ENCODE measurements around a stretch of chr10.

DNA sequence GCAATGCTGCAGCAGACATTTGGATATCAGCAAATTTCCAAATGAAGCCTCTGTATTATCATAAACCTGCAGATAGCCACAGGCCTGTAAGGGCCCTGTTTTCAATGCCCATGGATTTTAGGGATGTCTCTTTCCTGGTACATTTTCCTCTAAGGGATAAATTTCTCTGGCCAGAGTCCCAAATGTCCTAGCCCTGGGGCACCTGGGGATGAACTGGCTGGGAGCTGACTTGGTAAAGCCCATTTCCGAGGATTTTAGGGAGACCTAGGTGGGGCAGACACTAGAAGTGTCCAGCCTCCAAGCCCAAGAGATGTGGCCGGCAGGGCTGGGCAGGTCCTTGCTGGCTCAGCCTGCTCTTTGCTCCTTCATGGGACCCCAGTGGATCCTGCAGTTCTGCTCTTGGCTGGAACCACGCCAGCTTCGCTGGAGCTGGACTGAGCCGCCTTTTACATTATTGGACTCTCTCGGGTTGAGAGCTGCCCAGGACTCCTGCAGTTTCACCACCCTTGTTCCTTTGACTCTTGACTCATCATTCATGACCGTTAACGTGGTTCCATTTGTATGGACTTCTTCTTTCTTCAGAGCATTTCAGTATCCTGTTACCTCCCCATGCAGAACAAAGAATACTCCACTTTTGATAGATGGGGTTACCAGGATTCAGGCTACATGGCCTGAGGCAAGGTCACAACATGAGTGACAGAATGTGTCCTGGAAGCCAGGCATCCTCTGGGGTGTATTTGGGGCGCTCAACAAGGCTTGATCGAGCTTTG lies 5.7 kb downstream of the PPIF start:
- PRO-cap, result no peak

DNA sequence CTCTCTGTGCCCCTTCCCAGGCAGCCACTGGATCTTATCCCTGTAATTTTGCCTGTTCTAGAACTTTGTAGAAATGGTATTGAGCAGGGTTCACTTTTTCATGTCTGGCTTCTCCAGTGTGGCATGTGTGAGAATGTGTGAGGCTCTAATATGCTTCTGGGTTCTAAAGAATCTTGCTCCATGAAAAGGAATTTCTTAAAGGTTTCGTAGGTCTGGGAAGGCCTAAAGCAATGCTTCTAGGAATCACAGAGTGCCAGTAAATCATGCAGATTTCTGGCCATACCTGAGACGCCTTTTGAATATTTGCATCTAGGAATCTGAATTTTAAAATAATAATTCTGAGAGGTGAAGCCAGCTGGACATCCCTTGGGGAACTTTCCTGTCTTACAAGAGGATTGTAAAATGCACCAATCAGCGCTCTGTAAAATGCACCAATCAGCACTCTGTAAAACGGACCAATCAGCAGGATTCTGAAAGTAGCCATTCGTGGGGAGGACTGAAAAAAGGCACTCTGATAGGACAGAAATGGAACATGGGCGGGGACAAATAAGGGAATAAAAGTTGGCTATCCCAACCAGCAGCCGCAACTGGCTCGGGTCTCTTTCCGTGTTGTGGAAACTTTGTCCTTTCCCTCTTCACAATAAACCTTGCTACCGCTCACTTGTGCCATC lies 9.8 kb downstream of the PPIF start:
- PRO-cap, result no peak

DNA sequence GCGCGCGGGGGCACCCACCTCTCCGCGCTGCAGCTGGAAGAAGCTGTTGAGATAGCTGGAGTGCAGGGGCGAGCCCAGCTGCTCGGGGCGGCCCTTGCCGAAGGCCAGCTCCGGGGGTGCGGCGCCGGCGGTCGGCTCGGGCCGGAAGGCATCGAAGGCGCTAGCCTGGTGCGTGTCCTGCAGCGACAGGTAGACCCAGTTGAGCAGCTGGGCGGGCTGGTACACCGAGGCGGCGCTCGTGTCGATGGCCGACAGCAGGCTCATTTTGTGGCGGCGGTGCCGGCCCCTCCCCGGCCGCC lies 298 bp downstream of the ZCCHC24 start:
- PRO-cap, result no peak

GRCh38 chr10:79610524-79610808 lies 273 bp upstream of the SFTPA1 start:
- PRO-cap, result no peak

- PRO-cap, result no peak
Measured at GRCh38 chr10:79747881-79748880, 45.2 kb downstream of the NUTM2B start.

- PRO-cap, result no peak
Measured at GRCh38 chr10:79947827-79948415, 984 bp downstream of the SFTPD start.

DNA sequence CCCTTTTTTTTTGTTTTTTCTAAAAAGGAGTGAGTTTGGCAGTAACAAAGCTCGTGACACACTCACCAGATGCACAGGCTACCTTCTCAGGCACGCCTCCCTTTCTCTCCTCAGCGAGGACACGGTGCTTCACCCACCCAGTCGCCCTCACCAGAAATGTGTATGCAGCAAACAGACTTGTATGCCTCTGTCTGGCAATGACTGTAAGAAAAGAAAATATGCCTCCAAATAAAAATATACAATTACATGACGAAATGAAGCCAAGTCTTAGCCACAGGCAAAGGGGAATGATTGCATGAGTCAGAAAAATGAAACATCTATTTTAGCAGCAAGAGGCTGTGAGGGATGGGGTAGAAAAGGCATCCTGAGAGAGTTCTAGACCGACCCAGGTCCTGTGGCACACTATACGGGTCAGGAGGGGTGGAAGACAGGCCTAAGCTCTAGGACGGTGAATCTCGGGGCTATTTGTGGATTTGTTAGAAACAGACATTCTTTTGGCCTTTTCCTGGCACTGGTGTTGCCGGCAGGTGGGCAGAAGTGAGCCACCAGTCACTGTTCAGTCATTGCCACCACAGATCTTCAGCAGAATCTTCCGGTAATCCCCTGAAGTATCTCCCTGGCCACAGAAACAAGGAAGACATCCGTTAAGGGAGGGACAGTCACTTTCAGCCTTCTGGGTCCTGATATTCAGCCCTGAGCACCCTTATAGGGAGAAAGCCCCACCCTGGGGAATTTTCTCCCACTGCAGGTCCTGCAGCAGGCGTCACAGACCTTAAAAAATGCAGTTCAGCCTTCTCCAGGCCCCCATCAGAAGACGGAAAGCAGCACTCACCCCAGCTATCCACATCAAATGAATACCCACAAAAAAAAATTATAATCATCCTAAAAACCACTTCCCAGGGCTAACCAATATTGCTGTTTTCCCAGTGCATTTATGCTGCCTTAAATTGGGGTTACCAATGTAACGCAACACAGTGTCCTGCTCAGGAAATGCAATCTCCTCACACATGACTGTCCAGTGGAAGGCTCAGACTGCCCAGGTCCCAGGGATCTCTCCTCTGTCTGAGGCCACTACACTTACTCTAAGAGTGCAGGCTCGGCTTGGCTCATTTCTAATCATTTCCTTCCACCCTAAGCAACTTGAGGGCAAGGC lies 23.1 kb downstream of the PLAC9 start:
- PRO-cap, result no peak

GRCh38 chr10:80176279-80176651 lies 29.1 kb downstream of the ANXA11 start:
- PRO-cap, result no peak

GRCh38 chr10:80184603-80185569 lies 20.5 kb downstream of the ANXA11 start:
- PRO-cap, result no peak

DNA sequence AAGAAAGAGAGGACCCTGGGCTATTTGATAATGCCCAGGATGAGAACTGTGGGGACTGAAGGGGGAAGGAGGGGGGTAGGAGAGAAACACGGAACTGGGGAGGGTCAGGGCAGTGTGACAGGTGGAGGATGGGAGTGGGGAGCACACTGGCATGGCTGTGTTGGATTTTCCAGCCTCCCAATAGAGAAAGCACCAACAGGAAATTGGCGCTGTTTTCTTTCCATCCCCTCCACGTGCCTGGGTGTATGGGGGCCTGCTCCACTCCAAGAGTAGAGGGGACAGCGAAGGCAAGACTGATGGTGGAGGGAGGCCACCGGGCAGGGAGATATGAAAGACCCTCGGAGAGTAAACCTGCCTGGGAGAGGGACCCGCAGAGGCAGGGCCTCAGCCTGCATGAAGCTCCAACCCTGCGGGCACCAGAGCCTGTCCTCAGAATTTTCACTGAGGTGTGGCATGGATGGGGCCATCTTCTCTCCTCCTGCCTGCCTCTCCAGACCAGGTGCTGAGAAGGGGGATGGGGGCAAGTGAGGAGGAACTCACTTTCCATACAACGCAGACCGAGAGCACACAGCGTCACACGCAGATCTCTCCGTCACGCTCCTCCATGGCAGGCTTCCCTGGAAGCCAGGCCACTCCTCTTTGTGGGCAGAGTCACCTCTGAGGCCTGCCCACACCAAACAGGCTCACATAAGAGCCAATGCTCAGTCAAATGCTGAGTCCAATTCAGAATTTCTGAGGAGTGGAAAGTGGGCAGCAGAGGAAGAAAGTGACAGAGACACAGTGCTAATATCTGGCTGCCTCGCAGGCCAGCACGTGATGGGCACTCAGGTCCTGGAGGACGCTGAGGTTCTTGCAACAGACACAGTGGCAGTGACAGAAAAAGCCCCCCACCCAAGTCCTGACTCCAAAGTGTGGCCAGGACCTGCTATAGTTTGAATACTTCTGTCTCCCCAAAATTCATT lies 18.8 kb downstream of the ANXA11 start:
- PRO-cap, result unidirectional peak, minus-strand start at position 588 of the sequence

DNA sequence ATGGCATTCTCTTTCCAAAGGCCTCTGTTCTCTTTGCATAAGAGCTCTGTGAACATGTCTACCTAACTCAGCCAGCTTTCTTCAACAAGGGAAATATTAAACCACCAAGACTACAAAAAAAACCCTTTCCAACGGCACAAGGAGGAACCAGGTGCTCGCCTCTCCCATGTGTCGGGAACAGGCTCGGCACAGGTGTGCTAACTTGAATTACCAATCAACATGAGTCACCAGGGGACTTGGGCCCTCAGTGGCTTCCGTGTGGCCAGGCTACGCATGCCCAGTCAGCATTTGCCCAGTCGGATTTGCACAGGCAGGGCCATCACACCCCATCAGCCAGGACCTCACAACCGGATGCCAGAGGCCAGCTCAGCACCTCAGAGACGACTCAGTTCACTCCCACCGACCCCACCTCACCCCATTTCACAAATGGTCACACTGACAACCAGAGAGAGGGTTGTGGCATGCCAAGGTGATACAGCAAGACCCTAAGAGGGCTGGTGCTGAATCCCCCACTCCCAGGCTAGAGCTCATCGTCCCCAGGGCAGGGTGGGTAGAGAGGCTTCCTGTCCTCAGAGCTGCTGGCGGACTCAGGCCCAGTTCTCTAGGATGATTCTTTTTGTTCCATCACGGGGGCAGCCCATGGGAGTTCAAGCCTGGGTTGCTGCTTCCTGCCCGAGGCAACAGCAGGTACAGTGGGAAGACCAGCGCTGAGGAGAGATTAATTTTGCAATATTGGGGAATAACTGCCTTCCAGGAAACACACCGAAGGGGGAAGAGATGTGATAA lies 13.7 kb downstream of the ANXA11 start:
- PRO-cap, result no peak

DNA sequence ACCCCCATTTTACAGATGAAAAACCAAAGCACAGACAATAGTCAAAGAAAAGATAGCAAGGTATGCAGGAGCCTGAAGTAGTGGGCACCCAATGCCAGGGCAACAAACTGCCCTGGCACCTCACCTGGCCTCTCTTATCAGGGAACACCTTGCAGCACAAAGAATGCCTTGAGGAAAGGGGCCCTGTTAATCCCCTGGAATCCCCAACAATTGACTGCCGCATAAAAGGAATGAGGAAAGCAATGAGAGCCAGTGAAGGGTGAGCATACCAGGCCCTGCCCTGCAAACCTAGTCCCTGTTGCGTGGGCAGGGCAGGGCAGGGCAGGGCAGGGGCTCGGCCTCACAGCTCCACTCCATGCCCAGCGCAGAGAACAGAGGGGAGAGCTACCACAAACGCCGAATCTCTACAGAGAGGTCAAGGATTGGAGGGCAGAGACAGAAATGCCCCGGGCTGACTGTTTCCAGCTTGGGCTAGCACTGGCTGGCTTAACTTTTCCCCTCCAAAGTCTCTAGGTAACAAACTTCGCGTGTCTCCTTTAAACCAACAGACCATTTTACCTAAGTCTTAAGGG lies 1.1 kb downstream of the ANXA11 start:
- PRO-cap, result no peak

- PRO-cap, result no peak
Measured at GRCh38 chr10:80273989-80274219, 15.6 kb downstream of the MAT1A start.

- PRO-cap, result no peak
Measured at GRCh38 chr10:80283198-80283982, 6.1 kb downstream of the MAT1A start.

GRCh38 chr10:80286768-80287335 lies 2.6 kb downstream of the MAT1A start:
- PRO-cap, result no peak

DNA sequence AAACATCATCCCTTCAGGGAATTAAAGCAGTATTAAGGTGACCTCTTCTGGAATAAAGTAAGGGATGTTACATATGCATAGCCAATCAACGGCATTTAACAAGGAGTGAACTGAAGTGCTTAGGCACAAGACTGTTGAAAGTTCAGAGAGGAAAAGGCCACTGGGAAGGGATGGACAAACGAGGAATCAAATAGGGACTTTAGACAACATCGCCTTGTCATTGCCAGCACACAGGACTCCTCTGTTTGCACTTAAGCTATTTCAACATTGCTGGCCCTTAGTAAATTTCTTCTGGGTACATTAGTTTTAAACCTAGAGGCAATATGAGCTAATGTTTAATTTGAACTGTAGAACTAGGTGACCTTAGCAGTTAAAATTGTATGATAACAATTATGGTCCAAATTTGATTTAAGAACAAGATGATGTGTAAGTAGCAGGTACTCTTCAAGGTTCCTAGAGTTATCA lies 1.4 kb upstream of the MAT1A start:
- PRO-cap, result no peak

GRCh38 chr10:80464504-80465478 lies 10.7 kb downstream of the TSPAN14 start:
- PRO-cap, result no peak

GRCh38 chr10:80519708-80520327 lies 17.9 kb upstream of the SH2D4B start:
- PRO-cap, result no peak

DNA sequence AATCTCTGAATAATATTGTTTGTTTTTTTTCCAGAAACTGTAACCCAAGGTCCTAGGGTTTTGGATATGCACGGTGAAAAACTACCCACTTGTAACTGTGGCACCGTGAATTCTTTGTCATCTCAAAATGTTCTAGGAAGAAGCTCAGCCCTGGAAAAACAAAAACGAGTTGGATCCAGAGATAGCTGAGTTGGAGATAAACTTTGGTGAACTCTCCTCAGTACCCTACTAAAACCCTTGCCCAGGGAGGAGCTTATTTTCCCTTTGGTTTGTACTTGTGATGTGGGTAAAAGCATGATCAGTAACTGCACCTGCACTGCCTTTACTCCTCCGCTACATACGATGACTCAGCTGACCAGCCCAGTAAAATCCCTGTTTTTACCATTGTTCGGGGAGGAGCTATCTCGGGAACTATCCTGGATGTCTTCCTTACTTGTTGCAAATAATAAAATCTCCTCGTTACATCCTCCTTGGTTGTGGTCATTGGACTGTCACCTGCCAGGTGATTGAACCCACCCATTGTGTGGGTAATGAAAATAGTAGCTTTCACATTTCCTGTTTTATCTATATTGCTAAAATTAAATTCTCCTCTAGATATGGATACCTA lies 359.3 kb downstream of the SH2D4B start:
- PRO-cap, result no peak

- PRO-cap, result no peak
Measured at GRCh38 chr10:81875295-81875971, 439 bp downstream of the NRG3 start.